ENCODE measurements around the gene CCDC194.

GRCh38 chr19:17101518-17102621 is 26.3 kb downstream of the MYO9B start:
- RRBS: no CpG with 5 or more reads among the region's 66 CpGs
CAGE:
- cytosol, long polyA plus RNA: no peak
- long polyA plus RNA: no peak
- nucleus, long polyA plus RNA: no peak

GRCh38 chr19:17109757-17110646 is 34.4 kb downstream of the MYO9B start:
- RRBS: 93% methylated on average over 4 of the region's 28 CpGs
CAGE:
- cytosol, long polyA plus RNA: no peak
- long polyA plus RNA: no peak
- nucleus, long polyA plus RNA: no peak

DNA sequence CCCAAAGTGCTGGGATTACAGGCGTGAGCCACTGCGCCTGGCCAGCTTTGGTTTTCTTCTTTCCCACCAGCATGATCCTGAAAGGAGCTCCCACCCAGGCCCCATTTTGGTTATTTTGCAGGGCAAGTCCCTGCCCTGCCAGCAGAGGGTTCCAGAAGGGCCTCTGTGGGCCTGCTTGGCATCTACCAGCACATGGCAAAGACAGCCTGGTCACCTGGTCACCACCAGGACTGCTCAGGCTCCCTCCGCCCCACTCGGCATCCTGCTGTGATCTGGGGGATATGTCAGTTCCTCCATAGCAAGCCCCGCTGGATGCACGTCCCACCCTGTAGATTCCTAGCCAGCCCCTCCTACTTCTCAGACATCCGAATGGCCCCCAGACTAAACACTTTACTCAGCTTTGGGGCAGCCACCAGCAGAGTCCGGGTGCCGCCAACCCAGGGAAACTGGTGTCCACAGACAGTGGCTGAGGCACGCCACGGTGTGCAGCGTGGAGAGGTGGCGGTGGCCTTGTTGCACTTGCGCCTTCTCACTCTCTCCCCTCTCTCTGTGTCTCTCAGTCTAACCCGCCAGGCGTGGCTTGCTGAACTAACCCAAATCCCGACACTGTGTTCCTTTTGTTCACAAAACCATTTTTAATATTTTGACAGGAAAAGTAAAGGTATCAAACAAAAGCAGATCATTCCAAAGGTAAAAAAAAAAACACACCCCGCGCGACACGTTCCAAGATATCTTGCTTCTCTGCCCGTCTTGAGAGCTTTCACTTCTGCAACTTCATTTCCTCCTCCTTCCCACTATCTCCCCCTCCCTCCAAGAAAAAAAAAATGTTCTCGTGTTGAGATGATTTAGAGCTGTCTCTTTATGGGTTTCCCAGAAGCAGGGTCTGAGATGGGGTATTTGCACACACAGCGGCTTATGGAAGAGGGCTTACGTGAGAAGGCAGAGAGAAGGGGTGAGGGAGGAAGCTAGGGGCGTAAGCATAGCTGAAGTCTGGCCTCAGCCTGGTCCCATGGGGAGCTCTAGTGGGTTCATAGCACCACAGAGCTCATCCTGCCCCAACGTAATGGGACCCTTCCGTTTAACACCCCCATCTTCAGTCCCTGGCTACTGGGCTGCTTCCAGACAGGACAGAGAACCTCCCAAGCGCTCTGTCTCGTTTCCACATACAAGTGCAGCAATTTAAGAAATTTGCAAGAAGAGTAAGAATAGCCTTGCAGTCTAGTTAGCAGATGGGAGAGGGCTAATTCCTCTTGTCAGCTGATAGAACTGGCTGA is 31.5 kb upstream of the USE1 start:
- RRBS: no CpG with 5 or more reads among the region's 30 CpGs
CAGE:
- cytosol, long polyA plus RNA: no peak
- long polyA plus RNA: no peak
- nucleus, long polyA plus RNA: no peak

GRCh38 chr19:17209181-17210168 is 5.7 kb upstream of the USE1 start:
- RRBS: no CpG with 5 or more reads among the region's 29 CpGs
CAGE:
- cytosol, long polyA plus RNA: no peak
- long polyA plus RNA: no peak
- nucleus, long polyA plus RNA: no peak

DNA sequence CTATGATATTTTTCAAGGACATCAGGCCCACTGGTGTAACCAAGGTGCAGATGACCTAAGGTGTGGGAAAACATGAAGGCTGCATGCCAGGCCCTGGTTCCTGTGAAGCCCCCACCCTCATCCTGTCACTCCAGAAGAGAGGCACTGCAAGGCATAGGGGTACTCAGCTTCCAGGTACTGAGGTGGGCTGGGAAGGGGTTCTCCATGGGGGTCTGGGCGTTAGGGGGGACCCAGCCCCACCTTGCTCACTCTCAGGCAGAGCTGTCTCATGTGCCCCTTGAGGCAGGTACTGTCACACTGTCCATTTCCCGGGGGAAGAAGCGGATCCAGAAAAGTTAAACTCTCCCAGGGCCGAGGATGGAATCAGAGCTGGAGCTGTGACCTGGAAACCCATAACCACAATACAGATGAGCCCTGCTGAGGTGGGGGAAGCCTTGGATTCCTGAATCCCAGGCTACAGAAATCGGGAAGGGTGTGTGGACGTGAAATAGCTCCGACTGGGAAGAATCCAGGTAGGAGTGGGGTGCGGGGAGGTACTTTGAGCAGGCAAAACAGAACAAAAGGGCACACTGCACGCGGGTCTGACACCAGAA is 618 bp upstream of the USE1 start:
- RRBS: no CpG with 5 or more reads among the region's 10 CpGs
CAGE:
- cytosol, long polyA plus RNA: no peak
- long polyA plus RNA: no peak
- nucleus, long polyA plus RNA: no peak

- RRBS: no CpG with 5 or more reads among the region's 10 CpGs
CAGE:
- cytosol, long polyA plus RNA: no peak
- long polyA plus RNA: no peak
- nucleus, long polyA plus RNA: no peak
Observed at GRCh38 chr19:17243417-17243879, 2.3 kb downstream of the NR2F6 start.

DNA sequence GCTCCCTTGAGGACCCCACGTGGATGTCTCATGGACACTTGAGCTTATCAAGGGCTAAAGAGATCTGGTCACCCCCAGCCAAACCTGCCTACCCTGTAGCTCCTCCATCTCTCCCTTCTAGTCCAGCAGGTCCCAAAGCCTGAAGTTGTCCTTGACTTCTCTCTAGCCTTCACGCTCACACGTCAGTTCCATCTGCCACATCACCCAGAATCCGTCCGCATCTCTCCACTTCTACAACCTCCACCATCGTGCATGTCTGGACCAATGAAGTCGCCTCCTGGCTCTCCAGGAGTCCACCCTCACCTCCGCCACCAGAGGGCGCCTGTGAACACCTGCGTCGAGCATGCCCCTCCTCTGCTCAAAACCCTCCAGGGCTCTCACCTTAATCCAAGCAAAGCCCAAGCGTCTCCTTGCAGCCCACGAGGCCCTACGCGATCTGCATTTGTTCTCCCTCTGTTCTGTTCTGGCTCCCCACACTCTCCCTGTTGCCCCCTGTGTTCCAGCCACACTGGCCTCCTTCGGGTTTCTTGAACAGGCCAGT is 3.7 kb downstream of the USHBP1 start:
- RRBS: no CpG with 5 or more reads among the region's 16 CpGs
CAGE:
- cytosol, long polyA plus RNA: no peak
- long polyA plus RNA: no peak
- nucleus, long polyA plus RNA: no peak

- RRBS: no CpG with 5 or more reads among the region's 6 CpGs
CAGE:
- cytosol, long polyA plus RNA: no peak
- long polyA plus RNA: no peak
- nucleus, long polyA plus RNA: no peak
Observed at GRCh38 chr19:17271281-17271727, 4.1 kb downstream of the BABAM1 start.

GRCh38 chr19:17293527-17294389 is 9.5 kb downstream of the ABHD8 start:
- RRBS: 54% methylated on average over 16 of the region's 40 CpGs
CAGE:
- cytosol, long polyA plus RNA: no peak
- long polyA plus RNA: no peak
- nucleus, long polyA plus RNA: no peak

DNA sequence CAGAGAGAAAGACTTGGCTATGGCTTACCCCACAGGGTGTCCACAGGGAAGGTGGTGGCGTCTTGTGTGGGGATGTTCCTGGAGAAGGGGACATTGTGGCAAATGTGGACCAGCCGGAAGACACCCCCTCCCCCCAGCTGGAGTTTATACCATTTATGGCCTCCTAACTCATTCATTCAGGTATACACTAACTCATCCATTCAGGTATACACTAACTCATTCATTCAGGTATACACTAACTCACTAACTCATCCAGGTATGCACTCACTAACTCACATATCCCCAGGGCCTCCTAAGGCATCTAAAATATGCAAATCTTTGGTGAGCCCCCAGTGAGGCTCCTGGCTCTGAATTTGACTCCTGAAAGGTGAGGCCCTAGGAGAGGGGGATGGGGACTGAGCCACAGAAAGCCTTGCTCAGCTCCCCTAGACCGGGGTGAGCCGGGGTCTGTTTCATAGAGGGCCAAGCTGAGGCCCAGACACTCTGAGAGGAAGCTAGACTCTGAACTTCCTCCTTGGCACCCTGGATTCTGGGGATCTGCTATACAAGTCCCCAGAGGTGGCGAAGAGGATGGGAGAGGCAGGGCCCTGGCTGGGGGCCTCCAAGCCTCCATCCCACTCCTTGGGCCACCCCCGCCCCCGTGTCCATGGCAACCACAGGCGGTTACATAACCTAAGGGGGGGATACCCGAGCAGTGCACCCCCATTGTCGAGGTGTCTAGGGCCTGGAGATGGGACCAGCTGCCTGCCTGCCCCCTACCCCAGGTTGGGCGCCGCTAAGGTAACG is 877 bp downstream of the ABHD8 start:
- RRBS: no CpG with 5 or more reads among the region's 13 CpGs
CAGE:
- cytosol, long polyA plus RNA: no peak
- long polyA plus RNA: no peak
- nucleus, long polyA plus RNA: no peak

DNA sequence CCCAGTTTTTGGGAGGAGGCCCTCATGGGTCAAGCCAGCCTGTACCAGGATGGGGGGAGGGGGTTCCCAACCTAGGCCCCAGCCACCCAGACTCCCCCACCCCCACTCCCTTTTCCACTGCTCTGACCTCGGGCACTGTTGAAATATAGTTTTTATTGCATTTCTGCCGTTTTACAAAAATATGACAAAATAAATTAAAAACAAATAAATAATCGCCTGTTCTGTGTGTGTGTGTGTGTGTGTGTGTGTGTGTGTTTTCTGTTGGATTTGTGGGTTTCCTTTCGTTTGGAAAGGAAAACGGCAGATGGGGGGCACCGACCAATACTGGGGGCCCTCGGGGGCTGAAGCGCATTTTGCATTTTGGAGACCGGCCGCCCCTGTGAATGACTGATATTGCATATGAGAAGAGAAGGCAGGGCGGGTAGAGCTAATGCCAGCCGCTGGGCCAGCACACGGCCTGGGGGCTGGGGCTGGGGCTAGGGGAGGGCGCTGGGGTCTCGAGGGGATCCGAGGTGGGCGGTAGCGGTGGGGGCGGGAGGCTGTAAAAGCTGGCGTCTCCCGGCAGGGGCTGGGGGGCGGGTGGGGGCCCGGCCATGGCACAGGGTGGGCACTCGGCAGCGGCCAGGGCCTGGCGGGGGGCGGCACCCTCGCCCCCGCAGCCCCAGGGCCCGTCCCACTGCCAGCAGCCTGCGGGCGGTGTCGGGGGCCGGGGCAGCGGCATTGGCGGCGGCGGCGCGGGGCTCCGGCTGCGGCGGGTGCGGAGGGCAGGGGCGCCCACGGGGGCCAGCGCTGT is 11.4 kb downstream of the ANO8 start:
- RRBS: 47% methylated on average over 17 of the region's 47 CpGs
CAGE:
- cytosol, long polyA plus RNA: no peak
- long polyA plus RNA: no peak
- nucleus, long polyA plus RNA: no peak

DNA sequence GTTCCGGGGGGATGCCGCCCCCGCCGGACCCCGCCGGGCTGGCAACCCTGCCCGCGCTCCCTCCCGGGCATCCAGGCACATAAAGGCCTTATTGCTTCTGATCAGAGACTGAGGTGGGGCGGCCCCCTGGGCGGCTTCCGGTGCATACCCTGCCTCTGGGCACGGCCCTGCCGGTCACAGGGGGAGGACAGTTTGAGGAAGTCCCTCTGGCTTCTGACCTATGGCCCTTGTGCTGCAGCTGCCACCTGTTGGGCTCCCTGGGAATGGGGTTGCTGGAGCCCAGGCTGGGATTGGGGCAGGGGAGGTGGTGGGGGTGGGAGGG is 10.8 kb downstream of the ANO8 start:
- RRBS: 61% methylated on average over 5 of the region's 14 CpGs
CAGE:
- cytosol, long polyA plus RNA: no peak
- long polyA plus RNA: no peak
- nucleus, long polyA plus RNA: no peak

DNA sequence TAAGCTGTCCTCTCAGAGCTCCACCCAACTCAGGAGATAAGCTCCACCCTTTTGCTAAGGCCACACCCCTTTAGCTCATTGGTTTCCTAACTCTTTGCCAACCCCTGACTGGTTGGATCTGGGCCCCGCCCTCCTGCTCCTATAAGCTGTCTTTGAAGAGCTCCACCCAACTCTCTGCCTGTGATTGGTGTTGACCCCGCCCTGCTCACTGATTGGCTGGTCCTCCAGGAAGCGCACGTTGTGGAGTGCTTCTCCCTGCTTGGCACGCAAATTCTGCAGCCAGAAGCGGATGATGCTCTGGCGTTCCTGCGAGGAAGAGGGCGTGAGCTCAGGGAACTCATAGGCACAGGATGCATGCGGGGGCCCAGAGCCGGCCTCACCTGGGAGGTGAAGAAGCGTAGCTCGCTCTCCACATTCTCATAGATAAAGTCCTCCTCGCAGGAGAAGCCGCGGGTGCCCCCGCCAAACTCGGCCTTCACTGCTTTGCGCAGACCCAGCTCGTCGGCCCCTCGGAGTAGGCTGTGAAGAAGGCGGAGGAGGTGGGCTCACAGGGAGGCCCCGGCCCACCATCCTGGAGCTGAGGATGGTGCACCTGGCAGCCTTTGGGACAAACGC is 1.8 kb downstream of the ANO8 start:
- RRBS: no CpG with 5 or more reads among the region's 25 CpGs
CAGE:
- cytosol, long polyA plus RNA: no peak
- long polyA plus RNA: no peak
- nucleus, long polyA plus RNA: no peak

DNA sequence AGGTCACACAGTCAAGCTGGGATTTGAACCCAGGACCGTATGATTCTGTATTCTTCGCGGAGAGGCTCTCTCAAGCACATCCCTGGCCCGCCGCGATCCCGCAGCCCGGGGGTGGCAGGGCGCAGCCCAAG is 581 bp downstream of the ANO8 start:
- RRBS: 3% methylated on average over 2 of the region's 9 CpGs
CAGE:
- cytosol, long polyA plus RNA: no peak
- long polyA plus RNA: no peak
- nucleus, long polyA plus RNA: no peak

GRCh38 chr19:17369712-17370649 is 7.2 kb downstream of the PLVAP start:
- RRBS: no CpG with 5 or more reads among the region's 15 CpGs
CAGE:
- cytosol, long polyA plus RNA: no peak
- long polyA plus RNA: no peak
- nucleus, long polyA plus RNA: no peak

DNA sequence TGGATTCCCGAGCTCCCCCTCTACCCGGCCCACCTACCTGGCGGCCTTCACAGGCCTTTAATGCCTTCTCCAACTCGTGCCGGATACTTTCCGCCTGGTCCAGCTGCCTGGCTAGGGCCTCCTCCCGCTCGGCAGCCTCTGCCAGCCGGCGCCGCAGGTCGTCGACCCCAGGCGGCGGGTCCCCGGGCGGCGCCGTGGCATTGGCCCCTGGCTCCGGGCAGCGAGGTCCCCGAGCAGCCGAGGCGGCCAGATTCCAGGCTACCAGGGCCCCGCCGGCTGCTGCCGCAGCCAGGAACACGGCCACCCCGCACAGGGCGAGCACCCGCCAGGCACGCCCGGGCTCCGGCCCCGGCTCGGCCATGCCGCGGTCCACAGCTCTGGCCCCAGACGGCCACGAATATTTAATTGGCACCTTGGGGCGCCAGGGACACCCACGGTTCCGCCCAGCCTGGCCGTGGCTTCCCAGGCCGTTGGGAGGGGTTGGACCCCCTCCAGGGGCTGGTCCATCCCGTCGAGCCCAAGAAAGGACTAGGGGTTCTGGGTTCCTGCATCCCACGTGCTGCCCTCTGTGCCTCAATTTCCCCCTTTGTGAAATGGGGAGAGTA is at the start of gene CCDC194:
TSS of gene CCDC194 (minus strand) at position 399 of the 605 bp plus-strand sequence.
- RRBS: 42% methylated on average over 29 of the region's 48 CpGs
CAGE:
- cytosol, long polyA plus RNA: no peak
- long polyA plus RNA: no peak
- nucleus, long polyA plus RNA: no peak

- RRBS: no CpG with 5 or more reads among the region's 8 CpGs
CAGE:
- cytosol, long polyA plus RNA: no peak
- long polyA plus RNA: no peak
- nucleus, long polyA plus RNA: no peak
Observed at GRCh38 chr19:17414973-17415535, 4.8 kb upstream of the MVB12A start.

GRCh38 chr19:17580554-17580911 is 25.1 kb downstream of the COLGALT1 start:
- RRBS: 94% methylated on average over 4 of the region's 17 CpGs
CAGE:
- cytosol, long polyA plus RNA: no peak
- long polyA plus RNA: no peak
- nucleus, long polyA plus RNA: no peak

GRCh38 chr19:17779334-17780203 is 15.4 kb upstream of the B3GNT3 start:
- RRBS: no CpG with 5 or more reads among the region's 21 CpGs
CAGE:
- cytosol, long polyA plus RNA: no peak
- long polyA plus RNA: no peak
- nucleus, long polyA plus RNA: no peak

- RRBS: 3% methylated on average over 13 of the region's 17 CpGs
CAGE:
- cytosol, long polyA plus RNA: no peak
- long polyA plus RNA: no peak
- nucleus, long polyA plus RNA: no peak
Observed at GRCh38 chr19:17795244-17795494, 231 bp downstream of the B3GNT3 start.